ENCODE data around the genes IL1RAPL1 and SYTL5.

DNA sequence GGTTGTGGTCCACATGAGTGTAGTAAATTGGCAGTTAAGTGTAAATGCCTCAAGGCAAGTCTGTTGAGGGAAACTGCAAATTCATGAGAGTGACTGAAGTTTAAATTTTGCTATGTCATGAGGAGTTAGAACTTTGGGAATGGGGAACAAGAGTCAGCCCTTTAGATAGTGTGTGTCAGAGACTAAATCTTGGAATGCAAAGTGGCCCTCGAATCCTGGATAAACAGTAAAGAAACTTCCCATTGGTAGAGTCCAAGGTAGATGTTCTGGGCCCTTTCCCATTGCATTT, 11.7 kb downstream of the MAGEB5 start:
- PRO-cap, result no peak
- CAGE, long polyA plus RNA, result no peak

- PRO-cap, result no peak
- CAGE, long polyA plus RNA, result no peak
Measured at GRCh38 chrX:28586052-28586775, 1.0 kb upstream of the IL1RAPL1 start.

DNA sequence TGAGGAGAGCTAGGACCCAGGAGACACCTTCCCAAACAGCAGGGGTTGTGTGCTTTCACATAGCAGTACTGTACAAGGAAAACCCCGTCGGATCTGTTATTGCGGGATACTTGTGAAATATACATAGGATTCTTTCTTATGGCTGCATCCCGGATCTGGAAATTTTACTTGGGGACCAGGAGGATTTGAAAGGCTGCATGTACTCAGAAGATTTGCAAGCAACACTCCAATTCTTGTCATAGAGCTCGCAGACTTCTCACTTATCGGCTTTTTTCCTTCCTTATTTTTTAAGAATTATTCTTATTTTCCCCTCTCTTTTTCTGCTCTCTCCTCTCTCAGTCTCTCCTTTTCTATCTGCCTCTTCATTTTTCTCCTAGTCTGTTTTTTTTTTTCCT, at the start of gene IL1RAPL1:
Gene IL1RAPL1 (plus strand): TSS at position 68 of the 395 bp plus-strand sequence.
- PRO-cap, result no peak
- CAGE, long polyA plus RNA, result no peak

DNA sequence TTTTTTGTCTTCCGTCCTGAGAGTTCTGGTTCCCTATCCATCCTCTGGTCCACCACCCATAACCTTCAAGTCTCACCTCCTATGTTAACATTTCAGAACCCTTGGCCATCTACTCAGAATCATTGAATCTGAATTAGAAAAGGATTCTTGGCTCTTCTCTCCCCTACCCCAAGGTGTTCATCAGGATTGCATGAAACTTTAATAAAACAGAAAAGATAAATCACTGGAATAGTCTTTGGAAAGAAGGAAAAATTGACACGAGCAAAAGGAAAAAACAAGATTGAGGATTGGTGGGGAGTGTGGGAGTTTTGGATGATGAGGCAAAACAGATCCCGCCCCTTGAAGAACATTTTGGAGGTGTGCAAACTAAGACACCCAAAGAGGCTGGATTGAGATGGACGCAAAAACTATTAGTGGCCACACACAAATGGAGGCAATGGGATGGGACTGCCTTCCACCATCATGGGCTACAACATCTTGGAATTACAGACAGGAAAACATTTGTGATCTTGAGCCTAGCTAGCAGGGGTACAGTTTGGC, 3.3 kb downstream of the TASL start:
- PRO-cap, result no peak
- CAGE, long polyA plus RNA, result no peak

- PRO-cap, result no peak
- CAGE, long polyA plus RNA, result no peak
Measured at GRCh38 chrX:30643017-30643936, 9.9 kb upstream of the GK start.

DNA sequence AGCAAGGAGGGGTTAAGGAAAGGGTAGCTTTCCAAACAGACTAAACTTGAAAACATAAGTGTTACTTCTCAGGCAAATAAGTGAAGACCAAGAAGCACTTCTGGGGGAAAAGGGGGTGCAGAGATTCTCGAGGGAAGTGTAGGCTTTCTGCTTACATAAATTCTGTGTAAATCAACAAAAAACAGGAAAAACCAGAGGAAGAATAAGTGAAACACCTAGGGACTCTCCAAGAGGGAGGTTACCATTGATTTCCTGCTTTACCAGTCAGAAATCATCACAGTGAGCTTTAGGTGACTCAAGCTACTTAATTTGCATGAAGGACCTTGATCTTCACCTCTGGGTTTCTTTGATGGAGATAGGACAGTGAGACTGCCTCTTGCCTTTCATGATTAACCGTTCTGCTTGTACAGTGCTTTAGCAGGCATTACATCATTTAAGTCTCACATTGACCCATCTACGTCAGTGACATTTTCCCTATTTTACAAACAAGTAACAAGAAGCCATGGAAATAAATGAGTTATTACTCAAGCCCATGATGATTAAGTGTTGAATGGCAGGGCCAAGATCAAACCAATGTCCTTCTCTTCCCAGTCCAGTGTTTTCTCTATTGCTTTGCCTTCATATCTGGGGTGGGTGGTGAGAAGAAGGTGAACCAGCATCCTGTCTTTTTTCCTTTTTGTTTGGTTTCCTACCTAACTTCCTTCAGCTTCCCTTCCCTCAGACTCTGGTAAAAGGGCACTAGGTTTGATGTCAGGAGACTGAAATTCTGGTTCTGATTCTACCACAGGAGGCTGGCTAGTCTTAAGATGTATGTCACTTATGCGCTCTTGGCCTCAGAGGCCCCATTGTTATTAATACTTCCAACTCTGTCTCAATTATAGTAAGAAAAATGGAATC, 3.3 kb upstream of the GK start:
- PRO-cap, result no peak
- CAGE, long polyA plus RNA, result no peak

GRCh38 chrX:31929244-31929897, 857.5 kb upstream of the FTHL17 start:
- PRO-cap, result no peak
- CAGE, long polyA plus RNA, result no peak

GRCh38 chrX:31934724-31935137, 862.9 kb upstream of the FTHL17 start:
- PRO-cap, result no peak
- CAGE, long polyA plus RNA, result no peak

DNA sequence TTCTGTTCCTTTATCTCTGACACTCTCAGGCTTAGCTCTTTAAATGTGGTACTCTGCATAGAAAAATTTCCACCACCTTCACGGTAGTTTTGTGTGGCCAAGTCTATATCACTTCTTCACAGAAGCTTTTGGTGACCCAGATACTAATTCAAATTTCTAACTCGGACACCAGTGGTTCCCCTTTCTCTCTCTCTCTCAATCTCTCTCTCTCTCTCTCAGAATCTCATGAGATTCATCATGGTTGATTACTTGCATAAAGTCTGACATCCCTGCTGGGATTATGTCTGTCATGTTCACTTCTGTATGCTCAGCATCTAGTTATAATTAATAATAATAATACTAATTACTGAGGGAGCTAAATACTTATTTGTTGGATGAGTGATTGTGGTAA, 1033.9 kb downstream of the DMD start:
- PRO-cap, result no peak
- CAGE, long polyA plus RNA, result no peak

DNA sequence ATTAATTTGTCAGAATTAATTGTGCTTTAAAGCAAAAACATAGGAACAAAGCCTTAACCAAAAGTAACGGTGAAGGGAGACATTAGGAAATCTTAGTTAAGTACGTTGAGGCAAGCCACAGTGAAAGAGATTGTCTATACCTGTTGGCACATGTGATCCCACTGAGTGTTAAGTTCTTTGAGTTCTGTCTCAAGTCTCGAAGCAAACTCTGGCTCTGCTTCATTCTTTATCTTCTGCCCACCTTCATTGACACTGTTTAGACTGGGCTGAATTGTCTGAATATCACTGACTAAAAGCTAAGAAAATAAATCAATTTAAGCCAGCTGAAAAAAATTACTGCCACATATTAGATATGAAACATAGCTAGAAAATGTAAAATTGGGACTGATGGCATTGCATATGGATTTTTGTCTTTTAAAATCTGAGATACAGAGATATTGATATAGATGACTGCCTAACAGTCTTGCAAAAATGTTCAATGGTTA, 748.0 kb downstream of the DMD start:
- PRO-cap, result no peak
- CAGE, long polyA plus RNA, result no peak

- PRO-cap, result no peak
- CAGE, long polyA plus RNA, result no peak
Measured at GRCh38 chrX:33339270-33339600, 127.9 kb upstream of the DMD start.

GRCh38 chrX:33725776-33726182, 406.3 kb downstream of the FAM47A start:
- PRO-cap, result no peak
- CAGE, long polyA plus RNA, result no peak

DNA sequence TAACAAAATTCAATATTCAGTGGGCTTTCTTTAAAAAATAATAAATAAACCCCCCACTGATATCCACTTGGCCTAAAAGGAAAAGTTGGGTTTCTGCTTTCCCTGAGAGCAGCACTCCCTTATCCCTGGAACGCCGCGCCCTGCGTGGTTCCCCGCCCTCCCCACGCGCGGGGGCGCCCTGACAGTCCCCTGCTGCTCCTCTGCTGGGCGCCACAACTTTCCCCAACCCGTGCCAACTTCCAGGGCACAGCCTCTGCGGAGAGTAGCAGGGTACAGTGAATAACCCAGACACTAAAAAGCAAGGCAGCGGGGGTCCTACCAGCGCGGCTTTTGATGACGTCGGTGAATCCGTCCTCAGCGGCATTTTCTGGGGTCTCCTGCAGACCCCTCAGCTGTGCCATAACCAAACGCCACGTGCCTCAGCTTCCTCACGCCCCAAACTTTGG, 405.9 kb downstream of the FAM47A start:
- PRO-cap, result no peak
- CAGE, long polyA plus RNA, result no peak

GRCh38 chrX:36961568-36962004, 46.6 kb upstream of the FAM47C start:
- PRO-cap, result no peak
- CAGE, long polyA plus RNA, result no peak

DNA sequence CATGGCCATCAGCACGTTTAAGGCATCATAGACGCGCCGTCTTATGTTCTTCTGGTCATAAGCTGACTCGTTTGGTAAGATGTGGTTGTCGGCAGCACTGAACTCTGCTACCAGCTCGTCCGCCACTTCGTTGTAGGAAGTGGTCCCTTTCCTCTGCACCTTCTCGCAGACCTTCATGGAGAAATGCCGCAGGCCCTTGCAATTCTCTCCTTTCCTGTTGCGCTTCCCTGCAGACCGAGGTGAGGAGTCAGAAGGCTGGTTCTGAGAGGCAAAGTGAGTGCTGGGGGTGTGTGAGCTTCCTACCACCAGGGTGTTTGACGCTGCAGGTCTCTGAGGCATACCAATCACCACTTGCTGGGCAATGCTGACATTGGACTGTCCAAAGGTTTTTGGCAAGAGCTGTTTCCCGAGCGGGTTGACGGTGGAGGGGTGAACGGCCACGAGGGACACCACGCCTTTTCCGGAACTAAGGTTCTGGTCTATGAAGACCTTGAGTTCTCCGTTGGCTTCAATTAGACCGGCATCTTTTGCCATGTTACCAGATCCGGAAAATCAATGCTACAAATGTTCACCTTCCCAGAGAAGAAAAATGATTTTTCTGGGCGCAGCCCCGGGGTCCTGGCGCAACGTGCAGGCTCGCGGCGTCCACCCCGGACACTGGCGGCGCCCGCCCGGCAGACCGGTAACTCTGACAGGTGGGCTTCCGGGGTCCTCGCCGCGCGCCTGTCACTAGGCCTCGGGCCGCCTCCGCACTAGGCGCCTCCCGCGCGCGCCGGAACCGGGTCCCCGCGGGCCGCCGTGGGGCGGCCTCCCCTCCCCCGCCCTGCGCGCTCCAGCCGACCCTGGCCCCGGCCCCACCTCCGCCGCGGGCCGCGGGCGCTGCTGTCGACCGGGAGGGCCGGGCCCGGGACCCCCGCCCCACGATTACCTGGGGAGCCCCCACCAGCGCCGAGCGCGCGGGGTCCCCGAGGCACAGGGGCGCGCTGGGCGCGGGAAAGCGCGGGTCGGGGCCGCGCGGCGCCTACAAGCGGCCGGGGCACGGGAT, 45.0 kb upstream of the FAM47C start:
- PRO-cap, result no peak
- CAGE, long polyA plus RNA, result no peak

- PRO-cap, result no peak
- CAGE, long polyA plus RNA, result no peak
Measured at GRCh38 chrX:37786581-37786913, 6.7 kb downstream of the CYBB start.

DNA sequence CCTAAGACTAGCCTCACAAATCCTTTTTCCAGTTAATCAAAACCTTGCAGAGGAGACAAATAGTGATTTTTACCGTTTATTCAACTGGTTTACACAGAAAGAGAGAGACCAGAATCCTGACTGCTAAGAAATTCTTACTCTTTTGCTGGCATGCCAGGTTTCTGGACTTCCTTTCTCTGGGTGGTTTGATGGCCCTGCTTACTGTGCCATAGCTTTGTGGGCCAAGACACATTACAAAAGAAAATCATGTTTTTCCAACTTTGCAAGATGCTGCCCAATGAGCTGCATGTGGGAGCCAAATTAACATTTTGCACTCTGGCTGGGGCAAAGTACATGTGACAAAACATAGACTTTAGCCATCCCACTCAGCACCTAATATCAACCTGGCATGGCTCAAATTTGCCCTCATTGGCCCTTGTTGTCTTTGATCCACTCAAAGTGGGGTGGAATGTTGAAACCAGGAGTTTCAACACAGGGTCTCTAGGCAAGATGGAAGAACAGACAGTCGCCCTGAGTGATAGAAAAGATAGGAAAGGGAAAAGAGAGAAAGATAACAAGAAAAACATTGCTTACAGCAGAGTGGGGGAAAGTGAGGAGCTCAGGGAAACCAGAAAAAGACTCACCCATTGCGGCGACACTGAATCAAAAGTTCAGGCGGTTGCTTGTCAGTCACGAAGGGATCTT, 40.0 kb upstream of the DYNLT3 start:
- PRO-cap, result no peak
- CAGE, long polyA plus RNA, result no peak

DNA sequence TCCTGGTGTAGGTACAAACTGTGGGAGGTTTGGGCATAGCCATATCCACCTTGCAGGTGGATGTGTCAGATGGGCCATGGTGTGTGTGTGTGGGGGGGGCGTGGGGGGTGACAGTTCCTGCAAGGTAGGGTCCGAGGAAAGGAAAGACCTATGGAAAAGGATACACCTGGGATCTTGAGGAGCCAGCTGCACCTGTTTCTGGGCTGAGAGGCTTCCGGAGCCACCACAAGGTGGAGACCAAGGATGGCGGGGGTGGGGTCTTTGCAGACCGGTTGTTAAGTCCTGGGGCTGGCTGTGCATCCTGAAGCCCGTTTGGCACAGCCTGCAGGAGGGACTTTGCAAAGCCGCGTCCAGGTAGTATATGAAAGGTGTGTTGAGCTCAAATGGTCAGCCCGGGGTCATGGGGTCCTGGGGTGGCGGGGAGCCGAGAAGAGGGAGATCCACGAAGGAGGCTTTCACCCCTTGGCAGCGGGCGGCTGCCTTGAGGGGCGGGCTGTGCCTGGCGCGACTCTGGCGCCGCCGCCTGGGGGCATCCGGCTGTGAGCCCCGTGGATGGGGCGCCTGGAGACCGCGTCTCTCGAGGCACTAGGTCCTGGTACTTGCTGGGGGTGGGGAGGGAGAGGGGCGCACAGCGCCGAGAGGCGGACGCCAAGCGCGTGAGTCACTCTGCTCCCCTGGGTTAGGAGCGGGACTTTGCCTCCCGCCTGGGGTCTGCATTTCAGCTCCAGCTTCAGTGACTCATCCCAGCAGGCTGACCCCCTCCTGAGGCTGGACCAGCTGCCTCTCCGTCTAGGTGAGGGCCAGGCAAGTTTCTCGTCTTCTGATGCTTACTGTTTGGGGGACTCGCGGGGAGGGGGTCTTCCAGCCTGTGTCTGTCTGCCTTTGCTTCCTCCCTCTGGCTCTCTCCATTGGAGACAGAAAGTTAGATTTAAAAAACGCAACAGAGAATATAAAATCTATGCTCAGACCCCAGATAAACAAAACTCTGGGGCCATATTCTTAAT, 58.3 kb upstream of the DYNLT3 start:
- PRO-cap, result no peak
- CAGE, long polyA plus RNA, result no peak

- PRO-cap, result no peak
- CAGE, long polyA plus RNA, result no peak
Measured at GRCh38 chrX:38006280-38006691, at the start of gene SYTL5. TSS of gene SYTL5 (plus strand) at chrX:38006553.

- PRO-cap, result no peak
- CAGE, long polyA plus RNA, result no peak
Measured at GRCh38 chrX:38054080-38054442, 47.7 kb downstream of the SYTL5 start.